ENCODE measurements around a stretch of chr1.

- CAGE, long polyA plus RNA: no peak
- RRBS: no CpG with 5 or more reads among the region's 6 CpGs
Observed at GRCh38 chr1:117630105-117630423, 24.2 kb downstream of the TENT5C start.

DNA sequence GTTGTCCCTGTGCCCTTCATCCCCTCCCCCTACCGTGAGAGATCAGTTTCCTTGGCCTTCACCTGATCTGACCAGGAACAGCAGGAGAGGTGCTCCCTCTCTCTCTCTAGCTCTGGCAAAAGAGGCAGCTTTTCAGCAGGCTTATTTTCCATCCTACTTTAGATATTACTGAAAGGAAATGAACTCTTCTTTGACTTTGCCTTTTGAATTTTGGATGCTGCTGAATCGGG, 26.8 kb downstream of the TENT5C start:
- CAGE, long polyA plus RNA: no peak
- RRBS: no CpG with 5 or more reads among the region's 2 CpGs

DNA sequence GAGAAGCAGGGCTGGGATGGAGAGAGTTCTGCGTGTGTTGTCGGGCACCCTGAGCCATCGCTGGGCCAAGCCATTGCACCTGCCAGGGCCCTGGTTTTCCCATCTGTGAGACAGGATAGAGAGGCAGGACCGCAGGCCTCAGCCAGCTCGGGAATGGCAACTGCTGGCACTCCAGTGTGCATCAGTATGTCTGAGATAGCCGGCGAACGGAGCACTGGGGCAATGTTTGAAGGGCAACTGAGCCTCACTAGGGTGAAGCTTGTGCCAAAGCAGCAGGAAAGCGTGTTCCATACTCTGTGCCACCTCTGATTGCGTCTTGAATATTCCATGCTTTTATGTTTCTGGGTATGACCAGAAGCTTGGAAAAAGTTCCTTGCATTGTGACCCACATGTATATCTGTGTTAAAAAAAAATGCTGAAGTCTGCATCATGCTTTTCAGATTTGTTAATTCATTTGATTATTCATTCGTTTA, 67.0 kb downstream of the TENT5C start:
- CAGE, long polyA plus RNA: no peak
- RRBS: no CpG with 5 or more reads among the region's 11 CpGs

- CAGE, long polyA plus RNA: no peak
- RRBS: 19% methylated on average over 2 of the region's 22 CpGs
Observed at GRCh38 chr1:117758786-117759579, 153.1 kb downstream of the TENT5C start.

GRCh38 chr1:117928645-117929129, 734 bp downstream of the GDAP2 start:
- CAGE, long polyA plus RNA: no peak
- RRBS: no CpG with 5 or more reads among the region's 12 CpGs

DNA sequence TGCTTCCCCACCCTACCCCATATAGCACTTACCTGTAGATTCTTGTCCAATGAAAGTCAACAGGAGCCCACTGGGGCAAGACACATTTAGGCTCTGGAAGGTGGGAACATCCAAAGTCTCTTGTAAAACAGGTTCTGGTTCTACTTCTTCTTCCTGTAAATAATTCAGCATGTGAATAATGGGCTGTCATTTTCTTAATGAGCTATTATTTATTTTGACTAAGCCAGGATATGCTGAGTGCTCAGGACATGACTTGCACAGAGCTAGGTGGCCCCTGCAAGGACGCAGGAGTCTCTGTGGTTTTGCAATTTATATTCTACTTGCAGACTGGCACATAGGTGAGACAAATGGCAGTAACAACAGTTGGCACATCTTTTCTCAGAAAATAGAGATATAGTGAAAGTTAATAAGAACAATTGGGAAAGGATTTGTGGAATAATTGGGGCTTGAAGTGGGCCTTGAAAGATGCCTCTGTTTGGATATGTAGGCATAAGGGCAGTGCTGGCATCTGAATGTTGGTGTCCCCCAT, 98.8 kb downstream of the WDR3 start:
- CAGE, long polyA plus RNA: no peak
- RRBS: no CpG with 5 or more reads among the region's 1 CpG

DNA sequence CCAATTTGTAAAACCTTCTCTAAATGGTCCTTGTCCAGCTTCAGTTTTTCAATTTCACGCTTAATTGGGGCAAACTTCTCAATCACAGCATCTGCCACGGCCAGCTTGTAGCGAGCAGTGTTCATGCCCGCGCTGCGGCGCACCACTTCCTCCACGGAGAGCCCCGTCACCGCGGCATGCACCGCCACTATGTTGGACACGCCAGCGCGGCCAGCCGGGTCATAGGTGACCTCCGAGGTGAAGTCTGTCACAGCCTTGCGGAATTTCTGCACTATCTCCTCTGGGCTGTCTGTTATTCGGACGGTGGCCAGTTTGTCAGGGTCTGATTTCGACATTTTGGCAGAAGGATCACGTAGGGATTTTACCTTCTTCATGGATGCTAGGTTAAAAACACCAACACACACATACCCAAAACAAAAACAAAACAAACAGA, 44.9 kb upstream of the TBX15 start:
- CAGE, long polyA plus RNA: no peak
- RRBS: no CpG with 5 or more reads among the region's 22 CpGs

- CAGE, long polyA plus RNA: no peak
- RRBS: 27% methylated on average over 18 of the region's 59 CpGs
Observed at GRCh38 chr1:119326850-119328346, 41.2 kb upstream of the HAO2 start.

DNA sequence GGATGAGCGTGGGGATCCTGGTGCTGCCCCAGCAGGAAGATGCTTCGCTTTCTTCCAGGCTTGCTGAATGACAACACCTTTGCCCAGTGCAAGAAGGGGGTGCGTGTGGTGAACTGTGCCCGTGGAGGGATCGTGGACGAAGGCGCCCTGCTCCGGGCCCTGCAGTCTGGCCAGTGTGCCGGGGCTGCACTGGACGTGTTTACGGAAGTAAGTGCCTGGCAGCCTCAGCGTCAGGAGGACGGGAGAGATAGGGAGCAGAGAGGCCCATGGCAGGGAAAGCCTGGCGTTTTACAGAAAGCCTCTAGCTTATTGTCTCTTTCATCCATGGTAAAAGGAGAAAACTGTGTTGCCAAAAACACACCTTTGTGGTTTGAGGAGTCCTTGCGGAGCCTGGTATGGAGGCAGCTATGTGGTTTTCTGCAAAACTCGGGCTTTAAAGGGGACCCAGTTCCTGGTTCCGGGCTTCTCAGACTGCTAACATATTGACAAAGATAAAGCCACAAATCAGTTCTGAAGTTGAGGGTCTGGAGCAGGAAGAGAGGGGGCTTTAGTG, 23.6 kb downstream of the PHGDH start:
- CAGE, long polyA plus RNA: no peak
- RRBS: no CpG with 5 or more reads among the region's 17 CpGs

GRCh38 chr1:119779204-119779611, 10.5 kb upstream of the HMGCS2 start:
- CAGE, long polyA plus RNA: no peak
- RRBS: no CpG with 5 or more reads among the region's 3 CpGs

GRCh38 chr1:119816295-119816801, 5.1 kb upstream of the REG4 start:
- CAGE, long polyA plus RNA: no peak
- RRBS: no CpG with 5 or more reads among the region's 3 CpGs

DNA sequence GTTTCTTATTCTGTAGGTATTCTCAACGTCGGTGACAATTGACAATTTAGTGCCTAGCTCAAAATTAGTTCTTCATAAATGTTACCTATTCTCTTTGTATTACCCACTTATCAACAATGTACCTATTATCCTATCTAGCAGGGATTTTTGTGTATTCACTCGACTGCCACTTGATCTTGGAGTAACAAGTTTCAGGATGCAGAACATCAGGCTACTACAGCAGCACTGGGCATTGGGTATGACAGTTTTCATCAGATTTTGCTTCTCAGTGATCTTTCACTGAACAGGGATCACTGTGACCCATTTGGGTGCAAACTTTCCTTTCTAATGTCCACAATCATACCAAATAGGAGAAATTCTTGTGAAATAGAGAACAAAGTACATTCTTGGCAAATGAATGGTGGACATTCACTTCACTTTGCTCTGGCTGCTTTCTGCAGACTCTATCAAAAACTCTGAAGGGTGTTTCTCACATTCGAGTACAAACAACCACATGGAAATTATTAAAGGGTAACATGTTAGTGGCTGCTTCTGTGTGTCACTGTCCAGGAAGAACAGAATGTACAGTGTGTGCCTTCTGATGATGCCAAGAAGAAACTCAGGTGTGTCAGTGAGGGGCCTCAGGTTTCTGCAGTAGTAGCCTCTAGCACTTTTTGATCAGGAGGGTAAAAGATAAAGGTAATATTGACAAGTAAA, 61.8 kb upstream of the ADAM30 start:
- CAGE, long polyA plus RNA: no peak
- RRBS: no CpG with 5 or more reads among the region's 4 CpGs

DNA sequence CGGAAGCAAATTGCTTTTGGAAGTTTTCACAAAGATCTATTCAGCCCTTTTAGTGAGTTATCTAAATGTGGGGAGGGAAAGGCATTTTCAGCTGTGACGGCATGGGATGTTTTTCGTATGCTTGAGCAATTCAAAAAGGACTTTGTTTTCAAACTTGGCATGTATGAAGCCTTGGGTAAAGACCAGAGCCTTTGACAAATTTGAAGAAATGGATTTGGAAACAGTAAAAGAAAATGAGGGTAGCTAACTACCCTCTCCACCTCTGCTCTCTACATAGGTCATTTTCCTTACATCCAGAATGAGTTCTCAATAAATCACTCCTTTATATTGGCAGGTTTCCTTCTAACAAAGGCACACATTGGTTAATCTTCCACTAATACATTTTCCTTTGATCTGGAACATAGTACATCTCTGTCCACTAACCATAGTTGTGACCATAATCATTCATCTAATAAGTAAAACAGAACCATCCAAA, 66.1 kb upstream of the ADAM30 start:
- CAGE, long polyA plus RNA: no peak
- RRBS: no CpG with 5 or more reads among the region's 3 CpGs

GRCh38 chr1:119987023-119987292, 82.5 kb downstream of the NOTCH2 start:
- CAGE, long polyA plus RNA: no peak
- RRBS: no CpG with 5 or more reads among the region's 2 CpGs

- CAGE, long polyA plus RNA: no peak
- RRBS: no CpG with 5 or more reads among the region's 15 CpGs
Observed at GRCh38 chr1:120620426-120620845, 103.3 kb upstream of the NOTCH2NLR start.

DNA sequence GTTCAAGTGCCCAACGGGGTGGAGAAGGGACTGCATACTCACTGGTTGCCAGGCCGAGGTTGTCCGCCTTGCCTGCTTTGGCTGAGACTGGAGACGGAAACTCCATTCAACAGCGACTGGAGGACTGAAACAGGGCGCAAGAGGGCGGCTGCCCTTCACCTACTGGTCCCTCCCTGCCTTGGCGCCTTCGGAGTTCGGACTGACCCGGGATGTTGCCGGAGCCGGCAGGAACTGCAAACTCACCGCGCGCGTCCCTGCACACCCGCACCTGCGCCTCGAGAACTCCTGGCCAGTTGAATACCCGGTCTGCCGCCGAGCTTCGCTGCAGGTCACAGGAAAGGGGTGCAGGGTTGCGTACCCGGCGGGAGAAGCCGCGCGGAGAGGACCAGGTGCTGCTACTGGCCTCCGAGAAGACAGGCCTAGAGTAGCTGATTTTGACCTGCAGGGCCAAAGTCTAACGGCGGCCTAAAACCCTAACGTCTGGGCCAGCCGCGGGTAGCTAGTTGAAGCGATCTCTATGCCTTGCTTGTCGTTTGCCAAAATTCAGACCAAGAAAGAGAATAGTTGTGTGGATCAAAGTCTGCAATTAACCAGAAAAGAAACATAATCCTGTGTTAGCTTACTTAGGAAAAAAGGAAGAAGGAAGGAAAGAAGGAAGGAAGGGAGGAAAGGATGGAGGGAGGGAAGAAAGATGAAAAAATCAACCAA, 132.8 kb downstream of the FAM72B start:
- CAGE, long polyA plus RNA: no peak
- RRBS: no CpG with 5 or more reads among the region's 38 CpGs

- CAGE, long polyA plus RNA: no peak
- RRBS: no CpG with 5 or more reads among the region's 1 CpG
Observed at GRCh38 chr1:121458677-121459170, 273.9 kb downstream of the SRGAP2C start.

GRCh38 chr1:121519485-121520085, 334.8 kb downstream of the SRGAP2C start:
- CAGE, long polyA plus RNA: no peak
- RRBS: no CpG with 5 or more reads among the region's 40 CpGs

DNA sequence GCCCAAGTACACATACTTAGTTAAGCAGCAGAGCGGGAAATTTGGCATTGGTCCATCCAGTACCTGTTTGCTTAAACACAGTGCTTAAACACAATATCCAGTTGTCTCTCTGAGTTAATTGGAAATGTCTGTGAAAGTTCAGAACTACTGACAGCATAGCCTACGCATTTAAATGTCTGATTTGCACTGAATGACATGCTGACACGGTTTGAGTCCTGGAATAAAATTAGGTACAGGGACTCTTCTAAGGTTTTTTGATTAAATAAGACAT, 337.4 kb downstream of the SRGAP2C start:
- CAGE, long polyA plus RNA: no peak
- RRBS: no CpG with 5 or more reads among the region's 3 CpGs

- CAGE, long polyA plus RNA: no peak
- RRBS: 44% methylated on average over 3 of the region's 26 CpGs
Observed at GRCh38 chr1:143699190-143699699, 206.5 kb downstream of the H3-7 start.

Measured in mammary epithelial cell (primary cell).